HL-60 (cell line): ENCODE data around the genes PPP5C and AP2S1.

DNA sequence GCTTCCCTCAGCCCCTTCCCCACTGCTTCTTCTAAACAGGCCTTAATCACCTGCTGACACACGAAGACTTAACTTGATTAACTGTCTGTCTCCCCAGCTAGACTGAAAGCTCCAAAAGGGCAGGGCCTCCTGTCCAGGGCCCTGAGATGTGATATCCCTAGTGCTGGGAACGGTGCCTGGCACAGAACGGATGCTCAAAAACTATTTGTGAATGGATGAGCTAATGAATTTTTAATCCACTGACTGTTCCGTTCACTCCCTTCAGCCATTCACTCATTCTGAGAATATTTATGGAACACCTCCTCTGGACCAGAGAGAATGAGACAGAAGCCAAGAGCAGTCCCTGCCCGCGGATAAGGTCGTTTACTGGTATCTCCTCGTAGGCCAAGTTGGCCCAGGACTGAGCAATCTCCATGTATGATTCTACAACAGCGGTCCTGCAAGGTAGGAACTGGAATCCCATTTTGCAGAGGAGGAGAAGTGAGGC lies 3.6 kb downstream of the DMWD start:
- RRBS: no CpG with 5 or more reads among the region's 9 CpGs

DNA sequence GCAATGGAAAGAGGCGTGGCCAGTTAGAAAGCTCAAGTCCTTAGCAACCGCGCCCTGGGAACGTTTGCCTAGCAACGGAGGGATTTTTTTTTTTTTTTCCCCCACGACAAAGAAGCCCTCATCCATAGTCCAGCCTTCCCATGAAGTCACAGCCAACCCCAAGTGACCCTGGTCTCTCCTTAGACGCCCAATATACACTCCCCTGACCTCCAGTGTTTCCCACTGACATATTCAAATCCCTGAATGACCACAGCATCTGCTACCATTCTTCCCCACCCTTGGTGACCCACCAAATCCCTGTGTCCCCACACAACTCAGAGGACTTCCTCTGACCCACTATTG lies 339 bp upstream of the DMWD start:
- RRBS: no CpG with 5 or more reads among the region's 7 CpGs

- RRBS: no CpG with 5 or more reads among the region's 9 CpGs
Observed at GRCh38 chr19:45842938-45843448, 20.0 kb downstream of the SYMPK start.

GRCh38 chr19:45852816-45853382 lies 10.0 kb downstream of the SYMPK start:
- RRBS: no CpG with 5 or more reads among the region's 7 CpGs

DNA sequence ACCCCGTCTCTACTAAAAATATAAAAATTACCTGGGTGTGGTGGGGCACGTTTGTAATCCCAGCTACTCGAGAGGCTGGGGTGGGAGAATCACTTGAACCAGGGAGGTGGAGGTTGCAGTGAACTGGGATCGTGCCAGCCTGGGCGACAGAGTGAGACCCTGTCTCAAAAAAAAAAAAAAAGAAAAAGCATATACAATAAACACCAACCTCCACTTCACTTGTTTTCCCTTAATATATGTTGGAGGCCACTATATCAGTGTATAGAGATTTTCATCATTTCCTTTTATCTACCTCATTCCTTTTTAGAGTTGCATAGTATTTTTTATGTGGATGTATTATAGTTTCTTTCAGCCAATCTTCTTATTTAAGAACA lies 1.1 kb downstream of the SYMPK start:
- RRBS: no CpG with 5 or more reads among the region's 5 CpGs

GRCh38 chr19:45877980-45878902 lies 7.7 kb downstream of the IRF2BP1 start:
- RRBS: no CpG with 5 or more reads among the region's 16 CpGs

DNA sequence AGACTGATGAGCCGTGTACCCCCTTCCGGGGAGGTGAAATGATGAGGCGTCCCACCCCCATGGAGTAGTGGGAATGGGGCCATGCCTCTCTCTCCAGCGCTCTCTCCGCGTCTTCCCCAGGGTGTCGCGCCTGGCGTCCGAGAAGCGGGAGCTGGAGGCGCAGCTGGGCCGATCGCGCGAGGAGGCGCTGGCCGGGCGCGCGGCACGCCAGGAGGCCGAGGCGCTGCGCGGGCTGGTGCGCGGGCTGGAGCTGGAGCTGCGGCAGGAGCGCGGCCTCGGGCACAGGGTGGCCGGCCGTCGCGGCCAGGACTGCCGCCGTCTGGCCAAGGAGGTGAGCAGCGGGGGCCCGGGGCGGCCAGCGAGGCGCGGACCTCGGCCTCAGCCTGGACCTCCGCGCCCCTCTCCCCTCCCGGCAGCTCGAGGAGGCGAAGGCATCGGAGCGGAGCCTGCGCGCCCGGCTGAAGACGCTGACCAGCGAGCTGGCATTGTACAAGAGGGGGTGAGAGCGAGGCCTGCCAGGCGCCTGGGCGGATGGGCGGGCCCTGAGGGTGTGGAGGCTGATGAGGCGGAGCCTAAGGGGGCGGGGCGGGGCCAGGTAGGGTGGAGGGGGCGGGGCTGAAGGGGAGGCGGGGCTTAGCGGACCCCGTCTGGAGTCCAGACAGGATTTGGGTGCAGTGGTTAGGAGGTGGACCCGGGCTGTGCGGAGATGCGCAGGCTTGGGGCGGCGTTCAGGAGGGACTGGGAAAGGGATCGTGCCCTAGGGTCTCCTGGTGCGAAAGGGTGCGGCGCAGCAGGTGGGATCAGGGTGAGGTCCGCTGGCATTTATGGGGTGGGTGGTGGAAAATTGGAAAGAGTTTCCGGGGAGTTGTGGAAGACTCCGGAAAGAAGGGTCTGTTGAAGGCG lies 7.7 kb downstream of the PGLYRP1 start:
- RRBS: 82% methylated on average over 31 of the region's 81 CpGs

DNA sequence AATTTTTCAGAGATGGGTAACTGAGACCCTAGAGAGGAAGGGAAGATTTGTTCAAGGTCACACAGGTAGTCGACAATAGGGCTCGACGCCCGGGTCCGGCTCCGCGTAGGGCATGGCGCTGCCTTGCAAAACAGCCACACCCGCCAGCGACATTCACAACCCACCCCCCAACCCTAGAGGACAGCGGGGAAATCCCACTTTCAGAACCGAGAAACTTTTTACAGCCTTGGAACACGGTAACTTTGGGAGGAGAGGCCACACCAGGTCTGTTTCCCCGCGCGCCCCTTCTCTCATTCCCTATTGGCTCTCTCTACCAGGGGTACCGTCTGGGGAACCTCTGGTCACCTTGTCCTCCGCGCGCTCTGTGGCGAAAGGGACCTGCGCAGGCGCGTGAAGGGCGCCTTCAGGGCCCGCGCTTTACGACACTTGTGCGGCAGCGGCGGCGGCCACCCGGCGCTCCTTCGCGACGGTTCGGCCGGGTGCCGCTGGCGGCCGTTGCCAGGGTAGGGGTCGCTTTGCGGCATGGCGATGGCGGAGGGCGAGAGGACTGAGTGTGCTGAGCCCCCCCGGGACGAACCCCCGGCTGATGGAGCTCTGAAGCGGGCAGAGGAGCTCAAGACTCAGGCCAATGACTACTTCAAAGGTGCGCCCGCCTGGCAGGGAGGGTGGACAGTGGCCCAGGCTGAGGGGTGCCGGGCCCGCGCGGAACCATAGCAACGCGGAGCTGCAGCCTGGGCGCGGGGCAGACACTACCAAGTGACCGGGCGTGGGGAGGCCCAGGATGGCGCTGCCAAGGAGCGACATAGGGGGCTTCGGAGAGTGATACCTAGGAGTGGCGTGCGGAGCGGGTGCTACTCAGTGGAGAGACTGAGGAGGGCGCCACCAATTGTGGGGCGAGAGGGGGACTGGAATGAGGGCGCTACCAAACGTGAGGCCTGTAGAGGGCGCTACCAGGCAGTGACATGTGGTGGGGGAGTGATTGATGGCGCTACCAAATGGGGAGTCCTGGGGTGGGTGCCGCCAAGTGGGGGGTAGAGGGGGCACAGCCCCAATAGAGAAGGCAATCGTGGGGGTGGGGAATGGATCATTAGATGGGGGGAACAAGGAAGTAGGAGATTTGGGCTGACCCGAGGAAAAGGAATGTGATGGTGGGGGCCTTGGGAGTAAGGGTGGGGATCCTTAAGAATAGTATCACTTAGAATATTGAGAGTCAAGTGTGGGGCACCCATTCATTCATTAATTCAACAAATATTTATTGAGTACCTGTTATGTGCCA lies at the start of gene PPP5C:
PPP5C (plus strand) TSS at position 513 of the 1,276 bp plus-strand sequence.
- RRBS: 4% methylated on average over 17 of the region's 78 CpGs

- RRBS: 94% methylated on average over 1 of the region's 9 CpGs
Observed at GRCh38 chr19:46351569-46351970, 4.7 kb downstream of the PPP5C start.

DNA sequence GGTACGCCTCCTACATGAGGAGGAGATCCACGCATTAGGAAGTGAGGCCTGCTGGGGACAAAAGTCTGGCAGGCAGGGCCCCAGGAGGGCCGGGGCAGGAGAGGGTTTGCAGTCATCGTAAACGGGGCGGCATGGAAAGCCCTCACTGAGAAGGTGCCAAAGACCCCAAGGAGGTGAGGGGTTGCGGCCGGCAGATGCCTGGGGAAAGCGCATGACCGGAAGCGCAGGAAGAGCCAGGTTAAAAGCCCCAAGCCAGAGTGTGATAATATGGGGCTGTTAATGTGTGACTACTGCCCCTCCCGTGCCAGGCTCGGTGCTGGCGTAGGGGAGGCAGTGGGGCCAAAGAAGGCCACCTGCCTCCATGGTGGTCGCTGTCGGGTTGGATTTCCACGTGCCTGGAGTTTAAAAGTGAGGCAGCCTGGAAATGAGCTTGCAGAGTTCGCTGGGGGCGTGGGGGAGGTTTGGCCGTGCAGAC lies 8.9 kb downstream of the CCDC8 start:
- RRBS: no CpG with 5 or more reads among the region's 20 CpGs

DNA sequence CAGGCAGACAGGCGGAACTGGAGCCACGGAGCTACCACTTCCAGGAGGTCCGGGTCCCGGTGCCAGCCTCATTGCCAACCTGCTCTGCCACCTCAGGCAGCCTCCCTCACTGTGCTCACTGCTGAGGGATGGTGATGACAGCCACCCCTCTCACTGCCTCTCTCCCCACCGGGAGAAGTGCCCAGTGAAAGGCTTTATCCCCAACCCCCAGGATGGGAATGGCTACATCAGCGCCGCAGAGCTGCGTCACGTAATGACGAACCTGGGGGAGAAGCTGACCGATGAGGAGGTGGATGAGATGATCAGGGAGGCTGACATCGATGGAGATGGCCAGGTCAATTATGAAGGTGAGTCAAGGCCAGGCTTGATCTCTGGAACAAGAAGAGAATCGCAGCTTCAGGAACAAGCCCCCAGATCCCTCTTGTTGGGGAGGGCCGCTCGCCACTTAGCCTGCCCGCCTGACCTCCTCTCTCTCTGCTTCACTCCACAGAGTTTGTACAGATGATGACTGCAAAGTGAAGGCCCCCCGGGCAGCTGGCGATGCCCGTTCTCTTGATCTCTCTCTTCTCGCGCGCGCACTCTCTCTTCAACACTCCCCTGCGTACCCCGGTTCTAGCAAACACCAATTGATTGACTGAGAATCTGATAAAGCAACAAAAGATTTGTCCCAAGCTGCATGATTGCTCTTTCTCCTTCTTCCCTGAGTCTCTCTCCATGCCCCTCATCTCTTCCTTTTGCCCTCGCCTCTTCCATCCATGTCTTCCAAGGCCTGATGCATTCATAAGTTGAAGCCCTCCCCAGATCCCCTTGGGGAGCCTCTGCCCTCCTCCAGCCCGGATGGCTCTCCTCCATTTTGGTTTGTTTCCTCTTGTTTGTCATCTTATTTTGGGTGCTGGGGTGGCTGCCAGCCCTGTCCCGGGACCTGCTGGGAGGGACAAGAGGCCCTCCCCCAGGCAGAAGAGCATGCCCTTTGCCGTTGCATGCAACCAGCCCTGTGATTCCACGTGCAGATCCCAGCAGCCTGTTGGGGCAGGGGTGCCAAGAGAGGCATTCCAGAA lies 7.8 kb downstream of the CALM3 start:
- RRBS: 96% methylated on average over 9 of the region's 30 CpGs

DNA sequence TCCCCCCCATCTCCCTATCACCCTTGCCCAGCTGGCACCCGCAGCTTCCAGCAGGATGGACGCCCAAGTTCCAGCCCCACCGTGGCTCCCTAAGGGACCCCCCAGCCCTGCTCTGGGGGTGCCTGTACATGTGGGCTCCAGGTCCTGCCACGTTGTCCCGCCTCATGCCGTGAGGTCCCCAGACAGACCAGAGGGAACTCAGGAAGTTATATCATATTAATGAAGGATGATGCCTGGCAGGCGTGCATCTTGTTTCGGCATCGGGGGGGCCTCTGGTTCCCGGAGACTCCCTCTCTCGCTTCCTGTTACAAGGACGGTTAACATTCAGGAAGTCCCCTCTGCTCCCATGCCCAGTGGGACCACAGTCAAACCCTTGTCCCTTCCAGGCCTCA lies 1.6 kb upstream of the PTGIR start:
- RRBS: no CpG with 5 or more reads among the region's 12 CpGs

DNA sequence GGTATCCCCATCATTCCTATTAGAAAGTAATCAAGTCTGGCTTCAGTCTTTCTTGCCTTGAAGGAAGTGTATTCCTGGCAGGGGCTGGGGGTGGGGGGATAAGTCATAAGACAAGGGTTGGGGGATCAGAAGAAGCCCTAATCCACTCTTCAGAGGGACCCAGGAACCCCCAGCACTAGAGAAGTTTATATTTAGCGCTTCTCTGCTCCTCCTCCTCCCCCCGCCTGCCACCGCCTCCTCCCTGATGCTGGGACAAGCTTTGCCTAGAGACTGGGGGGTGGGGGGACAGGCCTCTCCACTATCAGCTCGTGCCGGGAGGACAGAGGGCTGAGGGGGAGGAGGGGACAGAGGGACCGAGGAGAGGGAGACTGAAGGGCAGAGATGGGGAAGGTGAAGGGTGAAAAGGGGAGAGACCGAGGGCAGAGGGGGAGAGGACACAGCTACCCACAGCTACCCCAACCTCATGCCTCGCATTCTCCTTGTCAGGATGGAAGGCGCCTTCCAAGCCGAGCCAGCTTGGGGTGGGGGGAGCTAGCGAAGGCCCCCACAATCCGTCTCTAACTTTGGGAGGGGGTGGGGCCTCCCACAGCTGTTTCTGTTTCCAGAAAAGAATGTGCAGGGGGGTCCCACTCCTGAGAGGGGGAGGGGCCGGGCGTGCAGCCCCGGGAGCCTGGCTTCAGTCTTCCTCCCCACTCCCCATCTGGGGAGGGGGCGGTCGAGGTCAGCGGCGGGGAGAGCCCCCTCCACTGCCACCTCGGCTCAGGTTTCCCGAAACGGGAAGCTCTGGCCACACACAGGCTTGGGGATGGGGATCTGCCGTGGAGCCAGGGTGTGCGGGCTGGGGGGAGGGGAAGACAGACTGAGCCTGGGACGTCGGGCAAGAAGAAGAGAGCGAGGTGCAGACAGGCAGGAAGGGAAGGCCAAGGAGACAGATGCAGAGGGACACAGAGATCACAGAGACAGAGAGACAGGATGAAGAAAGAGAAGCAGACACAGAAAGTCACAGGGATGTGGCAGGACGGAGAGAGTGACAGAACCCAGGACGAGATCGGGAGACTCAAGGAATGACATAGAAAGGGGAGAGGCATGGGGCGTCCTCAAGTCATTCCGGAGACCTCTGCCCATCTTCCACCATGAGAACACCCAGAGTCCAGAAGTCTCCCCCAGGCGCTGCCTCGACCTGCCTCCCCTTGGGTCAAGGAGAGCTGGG lies 1.6 kb downstream of the DACT3 start:
- RRBS: no CpG with 5 or more reads among the region's 34 CpGs

GRCh38 chr19:46710563-46711430 lies 6.1 kb downstream of the PRKD2 start:
- RRBS: no CpG with 5 or more reads among the region's 35 CpGs

- RRBS: no CpG with 5 or more reads among the region's 25 CpGs
Observed at GRCh38 chr19:46845904-46846733, 4.5 kb downstream of the AP2S1 start.

- RRBS: no CpG with 5 or more reads among the region's 9 CpGs
Observed at GRCh38 chr19:46849155-46849656, 1.4 kb downstream of the AP2S1 start.

DNA sequence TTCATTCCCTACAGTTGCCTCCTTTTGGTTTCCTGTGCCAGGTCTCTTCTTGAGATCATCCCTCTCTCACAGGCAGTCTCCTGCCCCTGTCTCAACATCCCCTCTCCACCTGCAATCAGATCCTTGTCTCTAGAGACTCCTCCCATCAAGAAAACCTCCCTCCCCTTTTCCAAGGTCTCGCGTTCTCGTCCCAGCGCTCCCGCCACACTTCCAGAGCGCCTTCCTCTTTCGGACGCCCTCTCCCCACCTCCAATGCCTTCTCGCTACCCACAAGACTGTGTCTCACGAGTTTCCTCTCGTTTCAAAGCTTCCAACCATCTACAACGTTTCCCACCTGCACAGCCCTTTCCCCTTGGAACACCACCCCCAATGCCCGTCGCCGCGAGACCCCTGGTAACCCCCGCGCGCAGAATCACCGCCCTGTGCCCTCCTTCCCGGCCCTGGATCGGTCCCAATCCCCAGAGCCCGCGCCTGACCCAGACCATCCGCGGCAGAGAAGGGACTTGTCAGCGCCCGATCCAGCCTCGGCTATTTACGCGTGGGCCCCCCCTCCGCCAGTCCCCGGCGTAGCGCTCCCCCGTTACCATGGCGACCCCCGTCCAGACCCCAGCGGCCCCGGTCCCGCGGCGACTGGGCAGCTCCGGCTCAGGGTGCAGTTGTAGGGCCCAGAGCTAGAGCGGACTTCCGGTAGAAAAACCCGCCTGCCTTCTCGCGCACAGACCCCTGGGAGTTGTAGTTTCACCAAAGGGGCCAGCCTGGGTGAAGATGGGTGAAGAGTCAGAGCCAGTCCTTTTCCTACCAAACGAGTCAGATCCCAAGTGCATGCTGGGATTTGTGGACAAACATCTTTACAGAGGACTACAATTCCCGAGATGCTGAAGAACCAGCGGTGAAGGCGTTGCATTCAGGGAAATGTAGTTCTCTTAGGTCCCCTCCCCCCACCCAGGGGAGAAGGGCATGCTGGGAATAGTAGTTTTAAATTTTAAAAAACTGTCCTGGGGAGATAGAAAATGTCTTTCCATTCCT lies at the start of gene AP2S1:
AP2S1 (minus strand) TSS at position 667 of the 1,026 bp plus-strand sequence.
- RRBS: 3% methylated on average over 10 of the region's 53 CpGs

- RRBS: 8% methylated on average over 2 of the region's 24 CpGs
Observed at GRCh38 chr19:46861570-46862555, 1.1 kb downstream of the ARHGAP35 start.

DNA sequence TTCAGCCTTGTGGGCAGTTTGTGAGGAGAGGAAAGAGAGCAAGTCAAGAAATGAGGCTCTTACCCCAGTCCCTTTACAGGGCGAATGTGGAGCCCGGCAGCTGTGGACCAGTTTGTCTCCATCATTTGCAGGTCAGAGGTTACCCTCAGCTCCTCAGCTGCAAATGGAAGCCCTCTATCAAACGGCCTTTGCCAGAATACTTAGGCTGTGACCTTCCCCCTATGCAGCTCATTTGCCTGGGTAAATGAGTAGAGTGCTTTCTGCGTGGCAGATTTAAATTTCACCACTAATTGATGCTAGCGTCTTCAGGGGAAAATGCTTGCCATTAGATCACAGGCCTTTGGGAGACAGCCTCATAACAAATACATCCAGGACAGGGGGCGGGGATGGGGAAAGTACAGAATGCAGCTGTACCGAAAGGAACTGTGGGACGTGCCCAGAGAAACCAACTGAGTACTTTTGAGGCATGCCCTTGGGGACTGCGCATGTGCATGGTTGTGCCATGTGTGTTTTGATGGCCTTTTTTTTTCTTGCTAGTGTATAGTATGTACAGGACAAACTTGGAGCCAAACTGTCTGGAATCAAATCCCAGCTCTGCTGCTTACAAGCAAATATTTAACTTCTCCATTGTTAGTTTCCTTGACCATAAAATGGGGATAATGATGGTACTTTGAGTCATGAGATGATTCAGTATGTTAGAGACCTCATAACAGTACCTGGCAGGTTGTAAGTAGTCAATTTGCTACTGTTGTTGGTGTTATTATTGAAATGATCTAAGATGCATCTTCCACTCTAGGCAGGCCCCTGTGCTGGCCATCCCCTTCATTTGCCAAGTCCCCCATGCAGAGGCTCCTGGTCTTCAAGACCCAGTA lies 68.5 kb upstream of the NPAS1 start:
- RRBS: no CpG with 5 or more reads among the region's 9 CpGs

GRCh38 chr19:47000528-47001188 lies 19.0 kb upstream of the NPAS1 start:
- RRBS: 98% methylated on average over 4 of the region's 19 CpGs